Measurements from ENCODE around the genes PCDHGA4, PCDHGB7 and PCDHGC3.

DNA sequence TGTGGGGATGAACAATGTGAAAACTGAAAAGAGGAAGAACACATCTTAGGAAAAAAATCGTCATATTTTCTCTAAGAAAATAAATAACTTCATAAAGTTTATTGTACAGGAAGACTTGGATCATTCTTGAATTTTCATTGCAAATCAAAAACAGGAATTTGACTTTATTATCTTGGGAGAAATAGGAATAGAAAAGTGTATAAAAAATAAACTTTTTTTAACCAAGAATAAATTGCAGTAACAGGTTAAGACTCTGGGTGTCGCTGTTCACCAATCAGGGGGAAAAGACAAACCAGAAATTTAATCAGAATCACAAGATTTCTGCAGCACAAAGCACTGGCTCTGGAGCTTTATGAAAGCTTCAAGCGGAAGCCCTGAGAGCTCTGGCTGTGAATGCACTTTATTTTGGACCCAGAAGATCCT, at the start of gene PCDHGA4:
Gene PCDHGA4 (plus strand): TSS at position 307 of the 423 bp plus-strand sequence.
- RRBS, 2 experiments, result no CpG with 5 or more reads among the region's 3 CpGs

DNA sequence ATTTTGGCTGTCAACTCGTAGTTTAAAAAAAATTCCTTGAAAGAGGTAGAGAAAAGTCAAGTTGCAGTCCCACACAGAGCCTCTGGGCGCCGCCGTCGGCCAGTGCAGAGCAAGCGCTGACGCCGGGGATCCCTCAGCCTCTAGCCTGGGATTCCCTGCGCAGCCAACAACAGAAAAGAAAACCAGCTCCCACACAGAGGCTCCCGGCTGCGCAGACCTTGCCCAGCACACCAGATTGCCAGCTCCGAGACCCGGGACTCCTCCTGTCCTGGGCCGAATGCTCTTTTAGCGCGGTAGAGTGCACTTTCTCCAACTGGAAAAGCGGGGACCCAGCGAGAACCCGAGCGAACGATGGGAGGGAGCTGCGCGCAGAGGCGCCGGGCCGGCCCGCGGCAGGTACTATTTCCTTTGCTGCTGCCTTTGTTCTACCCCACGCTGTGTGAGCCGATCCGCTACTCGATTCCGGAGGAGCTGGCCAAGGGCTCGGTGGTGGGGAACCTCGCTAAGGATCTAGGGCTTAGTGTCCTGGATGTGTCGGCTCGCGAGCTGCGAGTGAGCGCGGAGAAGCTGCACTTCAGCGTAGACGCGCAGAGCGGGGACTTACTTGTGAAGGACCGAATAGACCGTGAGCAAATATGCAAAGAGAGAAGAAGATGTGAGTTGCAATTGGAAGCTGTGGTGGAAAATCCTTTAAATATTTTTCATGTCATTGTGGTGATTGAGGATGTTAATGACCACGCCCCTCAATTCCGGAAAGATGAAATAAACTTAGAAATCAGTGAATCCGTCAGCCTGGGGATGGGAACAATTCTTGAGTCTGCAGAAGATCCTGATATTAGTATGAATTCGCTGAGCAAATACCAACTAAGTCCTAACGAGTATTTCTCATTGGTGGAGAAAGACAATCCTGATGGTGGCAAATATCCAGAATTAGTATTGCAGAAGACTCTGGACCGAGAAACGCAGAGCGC, at the start of gene PCDHGB7:
Gene PCDHGB7 (plus strand): TSS at position 169 of the 971 bp plus-strand sequence.
- RRBS, 2 experiments, result 49 to 78% methylated on average over 2 of the region's 55 CpGs

DNA sequence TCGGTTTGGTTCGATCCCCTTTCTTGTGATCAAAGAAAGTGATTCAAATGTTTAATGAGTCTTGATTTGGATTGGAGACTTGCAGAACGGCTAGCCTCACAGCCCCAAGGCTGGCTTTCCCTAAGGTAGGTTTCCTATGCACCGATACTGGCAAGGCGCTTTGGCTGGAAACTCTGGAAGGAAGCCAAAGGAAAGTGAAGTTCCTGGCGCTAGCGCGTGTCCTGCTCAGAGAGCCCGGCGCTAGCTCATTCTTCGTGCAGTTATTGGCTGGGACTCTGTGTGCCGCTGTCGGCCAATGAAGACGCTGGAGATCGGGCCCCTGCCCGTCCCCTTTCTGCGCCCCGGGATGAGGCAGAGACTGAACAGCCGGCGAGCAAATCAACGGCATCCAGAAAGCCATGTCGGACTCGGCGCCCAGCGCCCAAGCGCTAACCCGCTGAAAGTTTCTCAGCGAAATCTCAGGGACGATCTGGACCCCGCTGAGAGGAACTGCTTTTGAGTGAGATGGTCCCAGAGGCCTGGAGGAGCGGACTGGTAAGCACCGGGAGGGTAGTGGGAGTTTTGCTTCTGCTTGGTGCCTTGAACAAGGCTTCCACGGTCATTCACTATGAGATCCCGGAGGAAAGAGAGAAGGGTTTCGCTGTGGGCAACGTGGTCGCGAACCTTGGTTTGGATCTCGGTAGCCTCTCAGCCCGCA, at the start of gene PCDHGC3:
Gene PCDHGC3 (plus strand): TSS at position 354 of the 697 bp plus-strand sequence.
- RRBS, 2 experiments, result 3 to 7% methylated on average over 14 of the region's 40 CpGs

DNA sequence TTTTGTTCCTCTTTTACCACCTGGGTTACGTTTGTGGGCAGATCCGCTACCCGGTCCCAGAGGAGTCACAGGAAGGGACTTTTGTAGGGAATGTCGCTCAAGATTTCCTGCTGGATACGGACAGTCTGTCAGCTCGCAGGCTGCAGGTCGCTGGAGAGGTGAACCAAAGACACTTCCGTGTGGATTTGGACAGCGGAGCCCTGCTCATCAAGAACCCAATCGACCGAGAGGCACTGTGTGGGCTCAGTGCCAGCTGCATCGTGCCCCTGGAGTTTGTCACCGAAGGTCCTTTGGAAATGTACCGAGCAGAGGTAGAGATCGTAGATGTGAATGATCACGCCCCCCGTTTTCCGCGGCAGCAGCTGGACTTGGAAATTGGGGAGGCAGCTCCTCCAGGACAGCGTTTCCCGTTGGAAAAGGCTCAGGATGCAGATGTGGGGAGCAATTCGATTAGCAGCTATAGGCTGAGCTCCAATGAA, 432 bp downstream of the PCDHGC4 start:
- RRBS, 2 experiments, result no CpG with 5 or more reads among the region's 22 CpGs

GRCh38 chr5:141514956-141515748, 26.3 kb downstream of the PCDHGC5 start:
- RRBS, 2 experiments, result no CpG with 5 or more reads among the region's 3 CpGs

DNA sequence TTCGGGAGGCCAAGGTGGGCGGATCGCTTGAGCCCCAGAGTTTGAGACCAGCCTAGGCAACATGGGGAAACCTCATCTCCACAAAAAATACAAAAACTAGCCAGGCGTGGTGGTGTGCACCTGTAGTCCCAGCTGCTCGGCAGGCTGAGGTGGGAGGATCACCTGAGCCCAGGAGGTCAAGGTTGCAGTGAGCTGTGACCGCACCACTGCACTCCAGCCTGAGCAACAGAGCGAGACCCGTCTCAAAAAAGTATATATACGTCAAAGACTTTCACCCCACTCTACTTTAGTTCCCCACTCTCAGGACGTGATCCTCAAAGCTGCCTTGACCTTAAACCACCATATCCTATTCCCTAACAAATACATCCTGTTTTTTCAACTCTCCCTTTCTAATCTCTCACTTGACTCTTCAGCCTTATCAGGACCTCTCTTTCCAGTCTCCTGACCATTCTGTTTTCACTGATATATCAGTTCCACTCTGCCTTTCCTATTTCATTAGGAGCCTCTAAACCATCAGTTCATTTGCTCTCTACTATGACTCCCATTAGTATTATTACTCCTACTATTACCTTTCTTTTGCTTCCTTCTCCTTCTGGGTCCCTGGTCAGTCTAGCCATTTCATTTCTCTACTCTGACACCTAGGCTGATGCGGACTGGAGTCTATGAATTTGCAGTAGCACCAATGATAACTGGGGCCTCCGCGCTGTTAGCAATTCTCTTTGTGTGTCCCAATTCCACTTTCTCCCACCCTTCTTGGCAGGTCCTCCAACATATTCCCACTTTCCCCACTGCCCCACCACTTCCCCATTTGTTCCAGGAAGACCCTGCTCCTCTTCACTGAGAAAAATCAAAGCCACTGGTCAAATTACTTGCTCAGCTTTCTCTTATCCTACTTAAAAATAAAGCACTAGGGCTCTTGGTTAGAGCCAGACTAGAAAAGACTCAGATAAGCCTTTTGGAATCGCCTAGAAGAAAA, 41.2 kb downstream of the PCDHGC5 start:
- RRBS, 2 experiments, result no CpG with 5 or more reads among the region's 14 CpGs

DNA sequence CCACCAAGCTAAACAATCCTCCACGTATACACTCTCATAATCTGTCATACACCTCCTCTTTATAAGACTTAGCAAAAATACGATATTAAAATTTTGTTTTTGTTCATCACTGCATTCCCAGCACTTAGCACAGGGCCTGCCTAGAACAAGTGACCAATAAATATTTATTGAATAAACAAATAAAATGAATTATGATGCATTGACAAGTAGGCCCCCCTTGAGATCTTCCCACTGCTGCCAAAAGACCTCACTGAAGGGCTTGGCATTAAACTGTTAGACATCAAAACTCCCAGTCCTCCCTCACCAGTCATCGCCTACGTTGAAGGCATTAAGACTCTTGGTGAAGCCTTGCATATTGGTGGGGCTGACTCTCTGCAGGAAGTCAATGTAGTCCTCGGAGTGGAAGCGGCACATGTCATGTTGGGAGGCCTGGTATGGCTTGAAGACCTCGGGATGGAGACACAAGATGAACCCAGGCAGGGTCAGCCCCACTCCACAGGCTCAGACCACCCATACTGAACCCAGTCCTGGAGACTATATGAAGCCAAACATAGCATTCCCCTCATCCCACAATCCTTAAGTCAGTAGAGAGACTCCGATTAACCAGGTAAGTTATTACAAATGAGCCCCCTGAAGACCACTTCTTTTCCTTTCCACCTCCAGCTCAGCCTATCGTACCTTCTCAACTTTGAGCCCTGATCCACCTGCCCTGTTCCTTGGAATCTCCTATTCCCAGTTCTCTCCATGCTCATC, 2.0 kb downstream of the HDAC3 start:
- RRBS, 2 experiments, result no CpG with 5 or more reads among the region's 9 CpGs

DNA sequence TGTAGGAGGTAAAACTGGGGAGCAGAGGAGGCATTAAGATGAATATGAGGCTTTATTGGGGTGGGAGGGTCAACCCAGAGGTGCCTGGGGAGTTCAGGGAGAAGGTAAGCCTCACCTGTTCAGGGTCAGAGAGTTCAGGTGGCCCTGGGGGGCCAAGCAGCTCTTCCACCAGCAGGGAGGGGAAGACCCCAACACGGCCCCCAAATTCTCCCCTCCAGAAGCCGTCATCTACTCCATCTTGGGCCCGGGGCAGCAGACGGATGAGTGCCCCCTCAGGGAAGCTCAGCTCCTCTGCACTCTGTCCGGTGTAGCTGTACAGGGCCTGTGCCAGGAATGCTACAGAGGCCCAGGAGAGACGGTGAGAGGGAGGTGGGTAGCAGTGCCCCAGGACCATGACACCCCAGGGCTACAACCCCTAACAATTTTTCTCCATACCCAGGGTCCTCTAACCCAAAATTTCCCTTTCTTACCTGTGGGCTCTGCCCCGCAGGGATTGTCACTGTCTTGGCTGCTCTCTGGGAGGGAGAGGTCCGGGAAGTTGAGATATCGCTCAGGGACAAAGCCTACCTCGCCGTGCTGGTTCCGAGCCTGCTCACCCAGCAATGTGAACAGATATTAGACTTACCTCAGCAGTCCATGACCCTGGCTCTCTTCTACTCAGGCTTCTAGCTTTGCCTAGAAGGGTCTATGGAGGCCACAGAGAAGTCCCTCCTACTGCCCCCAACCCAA, 7.0 kb downstream of the FCHSD1 start:
- RRBS, 2 experiments, result 72 to 77% methylated on average over 3 of the region's 12 CpGs

DNA sequence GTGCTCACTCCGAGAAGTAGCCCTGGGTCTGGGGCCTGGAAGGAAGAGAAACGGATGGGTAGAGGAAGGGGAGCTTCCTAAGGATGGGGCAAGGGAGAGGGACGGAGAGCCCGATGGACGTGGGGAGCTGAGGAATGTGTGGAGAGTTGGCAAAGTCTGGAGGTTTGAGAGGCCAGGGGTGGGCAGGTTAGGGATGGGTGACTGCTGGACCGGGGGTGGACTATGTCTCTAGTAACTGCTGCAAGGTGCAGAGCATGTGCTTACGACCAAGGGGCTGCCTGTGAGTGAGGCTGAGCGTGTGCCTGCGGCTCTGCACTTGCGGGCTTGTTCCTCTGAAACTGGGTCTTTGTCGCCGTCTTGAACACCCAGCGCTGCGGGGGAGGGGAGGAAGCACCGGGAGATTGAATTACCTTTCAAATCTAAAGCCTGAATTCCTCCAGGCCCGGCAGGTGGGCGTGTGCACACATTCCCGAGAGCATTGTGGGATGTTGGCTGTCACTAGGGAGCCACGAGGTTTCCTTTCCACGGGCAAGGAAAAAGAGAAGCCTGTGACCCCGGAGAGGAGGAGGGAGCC, 76.5 kb upstream of the ARAP3 start:
- RRBS, 2 experiments, result 18 to 24% methylated on average over 3 to 6 of the region's 21 CpGs

DNA sequence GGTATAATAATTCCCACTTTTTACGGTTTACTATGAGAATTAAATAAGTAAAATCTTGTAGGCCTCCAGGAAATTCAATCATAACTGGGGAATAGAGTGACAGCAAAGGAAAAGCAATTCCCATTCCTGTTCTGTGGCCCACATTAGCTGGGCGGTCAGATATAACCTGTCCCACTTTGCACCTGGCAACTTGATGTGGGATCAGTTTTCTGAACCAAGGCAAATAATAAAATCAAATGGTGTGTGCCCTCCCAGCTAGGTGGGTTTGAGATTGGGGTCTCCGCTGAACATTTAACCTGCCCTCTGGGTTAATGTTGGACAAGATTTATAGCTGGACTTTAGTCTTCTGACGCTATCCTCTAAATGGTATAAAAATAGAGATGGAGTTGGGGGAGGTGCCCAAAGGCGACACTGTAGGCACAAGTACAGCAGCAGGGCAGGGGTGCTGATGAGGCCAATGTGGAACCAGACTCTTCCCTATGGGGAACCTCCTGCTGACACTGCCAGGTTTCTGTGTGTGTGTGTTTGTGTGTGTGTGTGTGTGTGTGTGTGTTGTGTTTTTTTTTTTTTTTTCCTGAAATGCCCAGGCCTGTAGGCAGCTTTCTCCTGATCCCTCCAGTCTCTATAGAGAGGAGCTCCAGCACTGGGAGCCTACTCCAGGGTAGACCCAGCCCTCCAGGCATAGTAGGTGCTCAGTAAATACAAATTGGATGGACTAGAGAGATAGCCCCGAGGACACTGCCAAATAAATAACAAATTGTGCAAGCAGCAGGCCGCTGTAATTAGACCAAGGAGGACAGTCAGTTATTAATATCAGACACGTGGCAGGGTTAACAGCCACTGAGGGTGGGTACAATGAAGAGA, 37.9 kb downstream of the PCDH1 start:
- RRBS, 2 experiments, result no CpG with 5 or more reads among the region's 8 CpGs

DNA sequence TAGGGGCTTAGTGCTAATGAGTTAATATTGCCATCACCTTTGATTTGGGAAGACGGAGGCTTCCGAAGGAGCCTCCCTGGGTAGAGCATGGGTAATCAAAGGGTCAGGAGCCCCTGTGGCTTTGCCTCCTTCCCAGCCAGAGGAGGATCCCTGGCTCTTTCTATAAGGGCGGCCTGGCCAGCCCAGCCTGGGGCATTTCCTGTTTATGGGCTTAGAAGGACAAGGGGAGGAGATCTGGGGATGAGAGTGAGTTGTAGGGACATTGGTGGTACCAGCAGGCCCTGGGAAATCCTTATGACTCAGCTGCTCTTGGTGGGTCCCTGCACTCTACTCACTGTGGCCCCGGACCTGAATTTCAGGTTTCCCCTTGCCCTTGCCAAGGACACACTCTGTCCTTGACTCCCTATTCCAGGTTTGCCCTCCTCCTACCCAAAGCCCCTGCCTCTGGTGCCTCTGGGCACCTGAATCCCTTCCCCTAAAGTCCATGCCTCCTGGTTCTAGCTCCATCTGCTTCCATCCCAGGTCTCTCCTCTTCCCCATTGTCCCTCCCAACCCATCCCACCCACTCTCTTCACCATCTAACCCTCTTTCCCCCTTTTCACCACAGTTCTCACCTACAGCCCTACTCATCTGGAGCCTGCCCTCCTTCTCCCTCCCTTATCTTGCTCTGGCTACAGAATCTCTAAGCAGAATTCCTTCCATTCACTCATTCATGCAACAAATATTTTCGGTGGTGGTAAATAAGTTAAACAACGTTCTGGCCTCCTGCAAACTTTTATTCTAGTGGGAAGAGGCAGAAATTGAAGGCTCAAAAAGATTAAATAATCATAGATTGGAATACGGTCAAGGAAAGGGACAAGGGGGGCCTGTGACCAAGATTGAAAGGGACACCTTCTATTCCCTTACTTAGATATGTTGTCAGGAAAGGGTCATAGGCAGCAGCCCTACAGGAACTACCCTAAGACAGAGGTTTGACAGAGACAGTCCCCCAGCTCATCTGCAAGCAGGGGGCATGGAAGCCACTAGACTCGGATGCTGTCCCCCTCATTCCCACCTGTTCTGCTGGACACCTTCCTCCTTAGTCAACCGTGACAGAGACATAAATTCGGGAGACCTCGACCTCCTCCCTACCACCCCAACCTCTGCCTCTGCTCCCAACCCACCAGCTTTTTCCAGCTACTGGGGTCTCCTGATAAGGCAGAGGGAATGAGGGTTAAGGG, 34.7 kb downstream of the PCDH1 start:
- RRBS, 2 experiments, result no CpG with 5 or more reads among the region's 11 CpGs

DNA sequence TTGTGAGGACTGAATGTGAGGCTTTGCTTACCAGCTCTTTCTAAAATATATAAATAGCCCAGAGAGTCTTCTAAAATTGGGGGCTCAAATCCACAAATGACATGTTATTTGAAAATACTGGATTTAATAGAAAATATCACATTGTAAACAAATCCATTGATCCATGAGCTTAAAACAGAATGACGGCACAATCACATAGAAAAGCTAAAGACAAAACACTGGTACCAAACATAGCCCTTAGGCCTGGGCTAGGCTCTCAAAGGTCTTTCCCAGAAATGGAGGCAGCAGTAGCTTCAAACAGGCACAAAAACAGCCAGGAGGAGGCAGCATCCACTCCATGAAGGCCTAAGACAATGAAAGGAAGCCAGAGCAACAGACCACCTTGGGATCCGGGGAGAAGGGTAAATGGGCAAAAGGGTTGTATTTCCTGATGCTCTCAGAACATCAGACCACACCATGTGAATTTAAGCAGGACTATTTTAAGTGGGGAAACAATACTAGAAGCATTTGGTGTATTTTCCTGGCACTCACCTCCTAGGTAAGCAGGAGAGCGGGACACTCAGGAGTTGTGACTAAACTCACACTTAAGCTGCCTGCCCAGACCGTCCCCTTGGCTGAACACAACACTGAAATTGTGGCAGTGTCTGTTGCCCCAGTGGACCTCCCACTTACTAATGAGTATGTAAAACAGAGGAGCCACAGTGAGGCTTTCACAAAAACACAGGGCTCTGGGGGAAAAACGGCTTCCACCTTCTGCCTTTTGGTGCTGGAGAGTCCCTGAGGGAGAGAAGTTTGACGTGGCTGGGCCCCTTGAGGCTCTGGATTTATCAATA, 12.0 kb downstream of the GNPDA1 start:
- RRBS, 2 experiments, result no CpG with 5 or more reads among the region's 6 CpGs

- RRBS, 2 experiments, result no CpG with 5 or more reads among the region's 14 CpGs
These were observed 44.7 kb upstream of the NDFIP1 start for GRCh38 chr5:142063666-142064489.

- RRBS, 2 experiments, result no CpG with 5 or more reads among the region's 11 CpGs
These were observed 20.4 kb upstream of the NDFIP1 start for GRCh38 chr5:142088073-142088684.

GRCh38 chr5:142131732-142132151, 23.2 kb downstream of the NDFIP1 start:
- RRBS, 2 experiments, result no CpG with 5 or more reads among the region's 2 CpGs

DNA sequence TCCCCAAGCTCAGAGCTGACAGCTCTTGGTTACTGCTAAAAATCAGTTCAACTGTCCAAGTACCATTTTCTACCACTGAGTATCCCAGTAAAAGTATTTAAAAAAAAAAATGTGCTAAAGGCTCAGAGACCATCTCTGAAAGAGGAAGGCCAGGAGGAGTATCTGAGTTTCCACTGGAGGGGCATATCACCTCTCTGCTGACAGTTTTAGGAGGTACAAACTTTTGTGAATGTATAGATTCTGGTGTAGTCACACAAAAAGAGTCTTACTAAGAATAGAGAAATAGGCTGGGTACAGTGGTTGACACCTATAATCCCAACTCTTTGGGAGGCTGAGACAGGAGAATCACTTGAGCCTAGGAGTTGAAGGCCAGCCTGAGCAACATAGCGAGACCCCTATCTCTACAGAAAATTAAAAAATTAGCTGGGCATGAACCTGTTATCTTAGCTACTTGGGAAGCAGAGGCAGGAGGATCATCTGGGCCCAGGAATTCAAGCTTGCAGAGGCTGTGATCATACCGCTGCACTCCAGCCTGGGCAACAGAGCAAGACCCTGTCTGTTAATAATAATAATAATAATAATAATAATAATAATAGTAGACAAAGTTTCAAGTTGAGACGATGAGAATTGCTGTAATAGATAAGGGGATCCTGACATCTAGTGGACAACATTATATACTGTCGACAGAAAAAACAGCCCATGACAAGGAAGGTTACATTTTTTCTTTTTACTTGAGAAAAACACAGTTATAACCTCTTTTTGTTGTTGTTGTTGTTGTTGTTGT, 35.0 kb downstream of the NDFIP1 start:
- RRBS, 2 experiments, result no CpG with 5 or more reads among the region's 4 CpGs

GRCh38 chr5:142327445-142327979, 2.7 kb upstream of the SPRY4 start:
- RRBS, 2 experiments, result no CpG with 5 or more reads among the region's 4 CpGs

DNA sequence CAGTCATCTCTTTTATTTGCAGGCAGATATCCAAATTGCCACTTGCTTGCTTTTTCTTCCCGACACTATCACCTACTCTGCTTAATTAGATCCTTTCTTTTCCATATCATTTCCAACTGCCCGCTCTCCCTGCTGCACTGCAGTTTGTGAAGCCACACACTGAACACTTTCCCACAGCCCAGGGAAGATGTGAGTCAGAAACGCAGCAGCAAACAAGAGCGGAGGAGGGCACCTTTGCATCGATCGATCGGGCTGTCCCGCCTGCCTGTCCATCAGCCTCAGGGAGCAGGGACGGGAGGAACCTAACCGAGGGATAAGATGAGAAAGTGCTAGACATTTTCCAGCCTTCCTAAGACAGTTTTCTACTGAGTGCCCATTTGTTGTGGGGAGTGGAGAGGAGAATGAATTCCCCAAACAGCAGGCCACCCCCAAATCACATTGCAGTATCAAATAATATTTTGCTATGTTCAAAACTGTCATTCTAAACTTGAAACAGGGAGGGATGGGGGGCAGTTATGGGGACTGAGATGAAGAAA, 36.0 kb upstream of the SPRY4 start:
- RRBS, 2 experiments, result no CpG with 5 or more reads among the region's 10 CpGs

DNA sequence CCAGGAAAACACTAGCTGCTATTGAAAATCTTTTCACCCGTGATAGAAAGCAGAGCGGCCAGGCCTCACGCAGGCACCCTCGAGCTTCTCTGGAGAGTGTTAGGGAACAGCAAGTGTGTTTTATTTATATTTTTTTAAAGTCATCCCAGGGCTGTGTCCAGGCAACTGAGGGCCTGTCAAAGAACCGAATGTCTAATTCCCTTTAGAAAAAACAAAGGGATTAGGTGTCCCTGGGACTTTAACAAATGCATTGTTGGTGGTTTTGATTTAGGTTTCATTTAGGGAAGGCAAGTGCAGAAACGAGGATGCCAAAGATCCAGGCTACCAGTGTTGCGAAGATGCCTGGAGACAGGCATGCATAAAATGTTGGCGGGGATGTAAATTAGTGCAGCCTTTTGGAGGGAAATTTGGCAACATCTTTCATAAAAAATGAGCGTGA, 51.2 kb upstream of the SPRY4 start:
- RRBS, 2 experiments, result no CpG with 5 or more reads among the region's 9 CpGs

DNA sequence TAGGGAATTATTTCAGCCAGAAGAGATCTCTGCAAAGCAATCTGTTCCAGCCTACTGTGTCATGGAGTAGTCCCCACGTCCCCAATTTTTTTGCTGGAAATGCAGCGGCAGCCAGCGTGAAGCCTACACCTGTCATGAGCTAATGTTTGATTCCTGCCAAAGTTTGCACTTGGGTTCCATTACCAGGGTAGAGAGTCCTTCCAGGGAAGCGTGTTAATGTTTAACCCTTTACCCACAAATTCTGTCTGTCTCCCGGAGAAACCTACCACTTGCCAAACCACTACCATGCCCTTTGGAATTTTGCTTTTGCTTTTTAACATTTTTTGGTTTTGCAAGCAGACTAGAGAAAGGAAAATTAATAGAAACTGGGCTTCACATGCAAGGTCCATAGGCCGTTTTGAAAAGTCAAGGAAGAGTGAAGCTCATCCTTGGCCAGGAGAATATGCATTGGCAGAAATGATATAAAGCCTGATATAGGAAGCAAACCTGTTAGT, 174.9 kb upstream of the SPRY4 start:
- RRBS, 2 experiments, result no CpG with 5 or more reads among the region's 6 CpGs

All from LNCaP clone FGC (cell line).